RPMI7951 (cell line): ENCODE results near the genes LGALS3, ATG14 and PELI2.

DNA sequence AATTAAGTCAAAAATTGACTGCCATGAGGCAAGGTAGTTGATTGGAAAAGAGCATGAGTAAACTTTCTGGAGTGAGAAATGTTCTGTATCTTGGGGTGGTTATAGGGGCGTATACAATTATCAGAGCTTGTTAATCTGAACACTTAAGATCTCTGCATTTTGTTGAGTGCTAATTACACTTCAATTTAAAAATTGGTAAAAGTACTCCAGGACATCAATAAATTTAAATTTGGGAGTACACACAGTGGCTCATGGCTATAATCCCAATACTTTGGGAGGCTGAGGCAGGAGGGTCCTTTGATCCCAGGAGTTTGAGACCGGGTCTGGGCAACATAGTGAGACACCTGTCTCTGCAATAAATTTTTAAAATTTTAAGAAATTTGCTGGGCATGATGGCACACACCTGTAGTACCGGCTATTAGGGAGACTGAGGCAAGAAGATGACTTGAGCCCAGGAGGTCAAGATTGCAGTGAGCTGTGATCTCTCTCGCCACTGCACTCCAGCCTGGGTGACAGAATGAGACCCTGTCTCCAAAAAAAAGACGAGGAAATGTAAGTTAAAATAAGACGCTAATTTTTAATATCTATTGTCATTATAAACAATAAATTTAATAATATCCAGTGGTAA lies 9.3 kb downstream of the MAPK1IP1L start:
- RAMPAGE, long total RNA, result no peak

DNA sequence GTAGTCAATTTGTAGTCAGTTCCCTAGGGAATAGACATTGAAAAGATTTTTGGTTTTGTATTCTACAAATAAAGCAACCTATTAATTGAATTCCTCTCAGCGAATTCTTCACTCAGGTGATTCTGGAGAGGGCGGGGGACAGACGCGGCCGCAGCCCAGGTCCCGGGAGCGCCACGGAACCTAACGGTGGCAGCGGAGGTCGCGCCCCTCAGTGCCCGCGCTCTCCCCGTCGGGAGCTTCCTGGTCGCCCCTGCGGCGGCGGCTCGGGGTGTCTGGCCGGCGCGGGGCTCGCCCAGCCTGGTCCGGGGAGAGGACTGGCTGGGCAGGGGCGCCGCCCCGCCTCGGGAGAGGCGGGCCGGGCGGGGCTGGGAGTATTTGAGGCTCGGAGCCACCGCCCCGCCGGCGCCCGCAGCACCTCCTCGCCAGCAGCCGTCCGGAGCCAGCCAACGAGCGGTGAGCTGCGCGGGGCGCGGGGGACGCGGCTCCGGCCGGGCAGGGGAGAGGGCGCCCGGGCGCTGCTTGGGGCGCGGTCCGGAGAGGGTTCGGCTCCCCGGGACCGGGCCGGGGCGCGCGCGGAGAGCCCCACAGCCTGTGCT lies at the start of gene LGALS3:
LGALS3 (plus strand) TSS at position 405 of the 596 bp plus-strand sequence.
- RAMPAGE, long total RNA, result start-site peak on the plus strand centred at position 417 of the sequence, 25 bp wide, 83 and 35 reads in 2 replicates

DNA sequence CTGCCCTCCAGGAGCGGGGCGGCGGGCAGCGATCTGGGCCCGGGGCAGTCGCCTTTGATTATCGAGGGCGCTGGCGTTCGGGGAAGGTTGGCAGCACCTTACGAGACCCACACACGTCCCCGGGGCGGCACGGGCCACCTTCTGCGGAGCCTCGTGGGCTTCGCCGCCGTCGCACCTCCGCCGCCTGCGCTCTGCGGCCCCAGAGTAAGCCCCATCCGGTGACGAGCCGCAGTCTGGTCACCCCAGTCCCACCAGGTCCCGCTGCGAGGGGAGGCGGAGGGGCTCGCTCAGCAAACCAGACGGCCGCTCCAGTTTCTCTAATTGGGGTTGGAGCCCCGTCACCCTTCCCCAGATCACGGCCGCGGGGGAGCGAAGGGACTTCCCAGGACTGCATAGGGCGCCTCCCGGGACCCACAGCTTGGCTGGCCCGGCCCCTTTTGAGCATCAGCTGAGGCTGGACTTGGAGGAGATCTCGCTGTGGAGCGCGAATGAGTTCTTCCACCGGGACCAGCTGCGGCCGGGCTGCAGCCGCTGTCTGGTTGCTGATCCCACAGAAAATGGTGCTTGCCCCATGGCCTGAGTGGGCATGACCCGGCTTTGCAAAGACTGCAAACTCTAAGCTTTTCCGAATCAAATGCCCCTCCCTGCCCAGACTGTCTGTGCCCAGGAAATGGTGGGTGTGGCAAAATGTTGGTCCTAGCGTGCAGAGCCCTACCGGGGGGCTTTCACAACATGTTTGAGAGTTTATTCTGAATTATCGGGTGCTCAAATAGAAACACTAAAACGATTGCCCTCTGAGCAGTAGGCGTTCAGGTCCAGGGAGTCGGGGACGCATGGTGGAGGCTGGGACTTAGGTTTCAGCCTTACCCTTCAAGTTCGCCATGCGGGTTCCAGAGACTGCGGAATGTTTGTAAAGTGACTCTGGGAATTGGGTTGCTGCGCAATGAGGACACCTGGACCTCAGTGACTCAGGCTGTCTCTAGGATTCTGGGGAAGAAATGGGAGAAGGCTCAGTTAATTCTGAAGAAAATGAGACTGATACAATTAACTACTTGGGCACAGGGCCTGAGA lies 727 bp downstream of the LGALS3 start:
- RAMPAGE, long total RNA, result no peak

DNA sequence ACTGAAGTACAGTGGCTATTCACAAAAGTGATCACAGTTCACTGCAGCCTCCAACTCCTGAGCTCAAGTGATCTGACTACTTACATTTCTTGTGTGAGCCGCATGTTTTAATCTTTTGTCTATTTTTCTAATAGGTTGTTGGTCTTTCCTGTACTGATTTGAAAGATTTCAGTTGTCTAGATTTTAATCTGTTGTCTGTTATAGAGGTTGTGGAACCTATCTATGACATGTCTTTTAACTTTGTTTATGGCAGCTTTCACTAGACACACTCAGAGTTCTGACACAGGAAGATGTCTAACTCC lies 37.4 kb downstream of the ATG14 start:
- RAMPAGE, long total RNA, result no peak

DNA sequence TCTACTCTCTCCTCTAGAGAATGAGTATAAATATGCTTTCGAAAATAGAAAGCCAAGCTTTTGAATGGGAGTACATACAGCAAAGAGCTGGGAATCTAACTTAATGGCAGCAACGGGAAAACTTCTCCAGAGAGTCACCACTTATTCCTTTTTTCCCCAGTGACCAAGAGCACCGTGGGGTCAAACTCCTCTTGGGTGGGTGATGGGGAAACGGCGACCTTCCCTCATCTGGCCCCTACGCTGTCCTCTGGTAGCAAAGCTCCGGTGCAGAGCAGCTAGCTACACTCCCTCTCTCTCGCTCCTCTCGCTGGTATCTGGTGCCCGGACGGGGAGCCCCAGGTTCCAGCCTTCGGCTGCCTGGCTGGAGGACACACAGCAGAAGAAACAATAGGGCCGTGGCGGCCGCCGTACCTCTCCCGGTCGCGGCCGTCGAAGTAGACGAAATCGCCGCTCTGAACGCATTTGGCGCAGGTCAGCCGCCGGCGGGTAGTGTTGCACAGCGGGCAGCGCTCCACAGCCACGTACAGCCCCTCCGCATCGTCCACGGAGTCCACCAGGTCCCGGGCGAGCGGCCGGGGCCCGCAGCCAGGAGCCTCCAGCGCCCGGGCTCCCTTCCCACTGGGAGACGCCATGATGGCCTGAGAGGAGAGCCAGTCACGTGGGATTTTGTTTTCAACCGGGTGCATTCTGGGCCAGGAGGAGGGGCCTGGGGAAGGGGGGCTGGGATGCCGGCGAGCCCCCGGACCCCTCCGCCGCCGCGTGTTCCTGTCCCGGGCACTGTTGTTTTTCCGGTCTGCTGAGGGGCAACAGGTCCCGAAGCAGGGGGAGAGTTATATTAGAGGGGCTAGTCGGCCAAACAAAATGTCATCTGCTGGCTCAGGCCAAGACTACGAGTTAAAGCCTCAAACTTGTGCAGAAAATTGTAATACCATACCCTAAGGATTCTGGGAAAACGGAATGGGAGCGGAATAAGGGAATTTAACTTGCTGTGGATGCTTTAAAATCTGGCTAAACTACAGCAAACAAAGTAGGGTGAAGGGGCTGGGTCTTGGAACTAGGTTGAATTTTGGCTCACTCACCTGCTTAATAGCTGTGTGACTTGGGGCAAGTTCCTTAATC lies at the start of gene ATG14:
ATG14 (minus strand) TSS at position 640 of the 1,119 bp plus-strand sequence.
- RAMPAGE, long total RNA, result no peak

DNA sequence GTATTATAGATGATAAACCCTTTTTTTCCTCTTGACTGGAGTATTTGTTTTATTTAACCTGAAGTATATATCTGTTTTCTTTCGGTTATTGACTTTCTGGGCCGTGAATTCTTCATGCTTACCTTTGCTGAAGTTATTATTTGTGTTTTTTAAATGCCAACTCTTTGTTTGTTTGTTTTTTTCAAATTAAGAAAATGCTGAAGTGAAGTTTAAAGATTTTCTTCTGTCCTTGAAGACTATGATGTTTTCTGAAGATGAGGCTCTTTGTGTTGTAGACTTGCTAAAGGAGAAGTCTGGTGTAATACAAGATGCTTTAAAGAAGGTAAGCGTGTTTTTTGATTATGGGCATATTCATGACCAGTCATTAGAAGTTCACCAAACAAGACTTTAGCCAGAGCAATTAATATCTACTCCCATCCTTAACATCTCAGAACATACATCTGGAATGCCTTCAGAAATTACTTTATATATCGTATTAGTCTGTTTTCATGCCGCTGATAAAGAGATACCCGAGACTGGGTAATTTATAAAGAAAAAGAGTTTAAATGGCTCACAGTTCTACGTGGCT lies 39.1 kb downstream of the KTN1 start:
- RAMPAGE, long total RNA, result no peak

DNA sequence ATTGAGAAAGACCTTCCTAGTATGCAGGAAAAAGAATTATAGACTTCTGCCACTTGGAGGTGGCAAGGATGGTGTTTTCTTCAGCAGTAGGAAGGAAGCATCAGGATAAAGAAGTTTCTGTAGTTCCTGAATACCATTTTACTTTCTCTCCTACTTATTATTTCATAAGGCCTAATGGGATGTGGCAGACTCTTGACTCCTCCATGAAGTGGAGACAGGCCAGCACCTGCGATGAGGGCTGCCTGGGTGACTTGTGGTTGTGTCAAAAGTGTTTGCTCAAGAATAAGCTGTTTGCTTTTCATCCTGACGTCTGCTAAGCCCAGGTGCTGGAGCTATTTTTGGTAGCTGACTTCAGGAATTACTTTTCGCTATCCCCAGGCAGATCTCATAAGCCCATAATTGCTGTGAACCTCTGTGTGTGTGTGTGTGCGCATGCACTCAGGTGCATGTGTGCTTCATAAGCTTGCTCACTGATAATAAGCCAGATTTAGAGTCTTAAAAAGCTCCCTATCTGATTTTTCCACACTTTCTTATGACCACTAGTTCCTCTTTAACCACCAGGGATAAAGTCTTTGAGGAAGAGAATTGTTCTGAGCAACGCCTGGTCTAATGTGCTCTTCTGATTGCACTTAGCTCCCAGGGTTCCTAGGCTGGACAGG lies 126.0 kb downstream of the KTN1 start:
- RAMPAGE, long total RNA, result no peak

DNA sequence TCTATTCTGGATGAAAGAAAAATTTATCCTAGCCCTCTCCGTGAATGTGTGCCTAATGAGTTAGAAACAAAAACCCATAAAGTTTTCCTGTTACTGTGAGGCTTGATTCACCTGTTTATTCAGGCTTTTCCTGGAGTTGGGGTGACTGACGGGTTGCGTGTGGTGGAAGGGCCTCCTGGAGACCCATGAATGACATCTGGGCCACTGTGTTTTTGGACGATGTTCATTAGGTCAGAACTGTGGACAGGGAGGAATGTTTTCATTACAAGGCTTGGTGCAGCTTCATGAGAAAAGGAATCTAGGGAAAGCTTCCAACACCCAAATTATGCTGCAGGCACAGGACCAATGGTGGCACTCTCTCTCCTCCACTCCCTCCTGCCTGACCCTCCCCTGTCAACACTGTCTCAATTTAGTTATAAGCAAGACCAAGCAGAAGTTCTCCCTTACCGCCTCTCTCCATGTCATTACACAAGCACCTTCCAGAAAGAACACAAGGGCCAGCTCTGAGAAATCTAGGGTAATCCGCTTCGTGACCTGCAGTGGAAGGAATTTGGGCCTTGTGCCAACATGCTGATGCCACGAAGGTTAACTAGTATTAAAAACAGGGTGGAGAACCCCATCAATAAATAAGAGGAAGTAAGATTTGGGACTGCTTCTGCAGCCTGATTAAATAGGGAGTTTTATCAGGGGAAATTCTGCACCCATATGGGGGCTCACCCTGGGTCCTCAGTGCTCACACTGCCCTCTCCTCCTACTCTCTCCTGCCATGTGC lies 200.2 kb downstream of the KTN1 start:
- RAMPAGE, long total RNA, result no peak

GRCh38 chr14:55803063-55803528 lies 223.1 kb downstream of the KTN1 start:
- RAMPAGE, long total RNA, result no peak

DNA sequence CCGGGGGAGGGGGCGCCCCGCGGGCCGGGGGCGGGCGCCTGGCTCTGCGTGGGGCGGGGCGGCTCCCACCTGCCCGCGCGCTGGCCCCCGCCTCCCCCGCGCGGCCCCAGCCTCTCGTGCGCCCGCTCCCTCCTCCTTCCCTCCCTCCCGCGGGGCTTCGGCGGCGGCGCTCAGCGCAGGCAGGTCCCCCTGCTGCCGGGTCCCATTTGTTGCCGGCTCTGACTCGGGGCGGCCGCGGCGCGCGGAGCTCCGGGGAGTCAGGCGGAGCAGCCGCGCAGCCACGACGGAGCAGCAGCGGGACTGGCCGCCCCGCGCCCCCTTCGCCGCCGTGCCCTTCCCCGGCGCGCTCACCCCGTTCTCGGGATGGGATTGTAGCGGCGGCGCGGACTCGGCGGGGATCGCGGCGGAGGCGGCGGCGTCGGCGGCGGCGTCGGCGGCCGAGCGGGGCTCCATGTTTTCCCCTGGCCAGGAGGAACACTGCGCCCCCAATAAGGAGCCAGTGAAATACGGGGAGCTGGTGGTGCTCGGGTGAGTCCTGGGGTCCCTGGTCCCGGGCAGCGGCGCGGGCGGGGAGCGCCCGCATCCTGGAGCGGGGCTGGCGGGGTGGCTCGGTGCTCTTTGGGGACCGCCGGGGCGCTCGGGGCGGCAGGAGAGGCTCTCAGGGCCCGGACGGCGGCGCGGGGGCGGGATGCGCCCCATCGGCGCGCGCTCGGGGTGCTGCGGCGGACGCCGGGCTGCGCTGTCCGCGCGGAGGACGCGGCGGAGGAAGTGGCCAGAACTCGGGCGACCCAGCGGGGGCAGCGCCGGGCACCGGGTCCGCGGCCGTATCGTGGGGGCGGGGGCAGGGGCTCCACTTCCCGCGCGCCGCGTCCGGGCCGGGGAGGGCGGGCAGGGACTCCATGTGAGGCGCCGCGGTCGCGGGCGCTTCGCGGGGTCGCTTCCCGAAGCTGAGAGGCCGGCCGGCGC lies at the start of gene PELI2:
PELI2 (plus strand) TSS at position 202 of the 966 bp plus-strand sequence.
- RAMPAGE, long total RNA, result no peak

- RAMPAGE, long total RNA, result no peak
Observed at GRCh38 chr14:56241429-56242361, 123.5 kb downstream of the PELI2 start.

DNA sequence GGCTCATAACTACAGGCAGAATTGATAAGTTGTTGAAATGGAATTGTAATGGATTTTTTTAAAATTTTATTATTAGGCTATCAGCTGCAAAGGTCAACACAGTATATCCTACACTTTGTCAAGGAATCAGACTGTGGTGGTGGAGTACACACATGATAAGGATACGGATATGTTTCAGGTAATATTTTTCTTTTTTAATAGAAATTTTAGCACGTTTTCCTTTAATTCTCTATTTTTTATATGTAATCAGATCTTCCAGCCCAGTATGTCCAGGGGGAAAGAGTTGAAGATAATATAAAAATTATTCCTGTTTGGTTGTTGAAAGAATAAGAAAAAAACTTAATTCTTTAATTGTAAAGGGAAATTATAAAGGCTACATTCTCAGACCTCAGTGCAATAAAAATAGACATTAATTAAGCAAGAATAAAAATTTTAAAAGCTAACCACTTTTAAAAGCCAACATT lies 161.4 kb downstream of the PELI2 start:
- RAMPAGE, long total RNA, result no peak

DNA sequence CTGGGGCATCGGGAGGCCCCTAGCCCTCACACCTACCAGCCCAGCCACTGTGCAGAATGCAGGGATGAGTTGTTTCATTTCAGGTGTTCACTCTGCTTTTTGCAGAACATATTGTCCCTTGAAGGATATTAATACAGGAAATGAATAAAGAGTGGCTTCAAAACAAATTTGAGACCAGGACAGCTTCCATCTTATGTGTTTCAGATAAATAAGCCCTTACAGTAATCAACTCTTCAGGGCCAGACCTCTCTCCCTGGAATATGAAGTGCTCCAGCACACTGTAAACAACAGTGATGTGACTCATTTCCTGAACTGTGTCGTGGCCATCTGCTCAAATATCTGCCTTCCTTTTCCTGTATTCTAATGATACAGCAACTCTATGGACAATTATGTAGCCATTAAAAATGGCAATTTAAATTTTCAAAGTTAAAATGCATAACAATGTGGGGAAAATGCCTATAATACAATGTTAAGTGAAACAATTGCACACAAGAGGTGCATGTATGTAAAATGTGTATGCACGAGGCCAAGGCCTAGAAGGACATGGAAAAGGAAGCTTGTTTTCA lies 215.4 kb downstream of the PELI2 start:
- RAMPAGE, long total RNA, result no peak

GRCh38 chr14:57268321-57268747 lies 371 bp downstream of the EXOC5 start:
- RAMPAGE, long total RNA, result no peak

- RAMPAGE, long total RNA, result no peak
Observed at GRCh38 chr14:57412326-57412959, 22.1 kb downstream of the NAA30 start.

- RAMPAGE, long total RNA, result no peak
Observed at GRCh38 chr14:59273879-59274220, 85.4 kb downstream of the DAAM1 start.

GRCh38 chr14:59337223-59337694 lies 127.9 kb downstream of the GPR135 start:
- RAMPAGE, long total RNA, result no peak

DNA sequence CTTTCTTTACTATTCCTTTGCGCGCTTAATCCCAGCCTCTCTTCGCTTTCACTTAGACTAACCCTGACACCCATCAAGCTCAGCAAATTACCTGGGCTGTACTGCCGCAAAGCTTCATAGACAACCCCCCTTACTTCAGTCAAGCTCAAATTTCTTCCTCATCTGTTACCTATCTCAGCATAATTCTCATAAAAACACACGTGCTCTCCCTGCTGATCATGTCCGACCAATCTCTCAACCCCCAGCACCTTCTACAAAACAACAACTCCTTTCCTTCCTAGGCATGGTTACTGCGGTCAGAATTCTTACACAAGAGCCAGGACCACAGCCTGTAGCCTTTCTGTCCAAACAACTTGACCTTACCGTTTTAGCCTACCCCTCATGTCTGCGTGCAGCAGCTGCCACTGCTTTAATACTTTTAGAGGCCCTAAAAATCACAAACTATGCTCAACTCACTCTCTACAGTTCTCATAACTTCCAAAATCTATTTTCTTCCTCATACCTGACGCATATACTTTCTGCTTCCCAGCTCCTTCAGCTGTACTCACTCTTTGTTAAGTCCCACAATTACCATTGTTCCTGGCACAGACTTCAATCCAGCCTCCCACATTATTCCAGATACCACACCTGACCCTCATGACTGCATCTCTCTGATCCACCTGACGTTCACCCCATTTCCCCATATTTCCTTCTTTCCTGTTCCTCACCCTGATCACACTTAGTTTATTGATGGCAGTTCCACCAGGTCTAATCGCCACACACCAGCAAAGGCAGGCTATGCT lies 17.7 kb downstream of the GPR135 start:
- RAMPAGE, long total RNA, result no peak

DNA sequence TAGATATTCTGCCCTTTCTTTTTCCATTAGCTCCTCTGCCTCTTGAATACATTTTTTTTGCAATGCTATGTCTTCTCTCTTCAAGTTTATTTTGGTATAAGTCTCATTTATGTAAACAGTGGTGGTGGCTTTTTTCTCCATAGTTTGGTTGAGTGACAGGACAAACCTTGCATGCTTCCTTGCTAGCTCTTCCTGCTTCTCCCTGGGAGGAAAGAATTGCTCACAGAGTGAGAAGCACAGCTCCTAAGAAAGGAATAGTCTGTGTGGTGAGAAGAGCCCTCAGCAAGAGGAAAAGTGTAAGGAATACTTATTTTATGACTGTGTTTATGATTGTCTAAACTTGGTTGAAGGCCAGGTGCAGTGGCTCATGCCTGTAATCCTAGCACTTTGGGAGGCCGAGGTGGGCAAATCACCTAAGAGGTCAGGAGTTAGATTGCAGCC lies 11.5 kb downstream of the CCDC175 start:
- RAMPAGE, long total RNA, result no peak

DNA sequence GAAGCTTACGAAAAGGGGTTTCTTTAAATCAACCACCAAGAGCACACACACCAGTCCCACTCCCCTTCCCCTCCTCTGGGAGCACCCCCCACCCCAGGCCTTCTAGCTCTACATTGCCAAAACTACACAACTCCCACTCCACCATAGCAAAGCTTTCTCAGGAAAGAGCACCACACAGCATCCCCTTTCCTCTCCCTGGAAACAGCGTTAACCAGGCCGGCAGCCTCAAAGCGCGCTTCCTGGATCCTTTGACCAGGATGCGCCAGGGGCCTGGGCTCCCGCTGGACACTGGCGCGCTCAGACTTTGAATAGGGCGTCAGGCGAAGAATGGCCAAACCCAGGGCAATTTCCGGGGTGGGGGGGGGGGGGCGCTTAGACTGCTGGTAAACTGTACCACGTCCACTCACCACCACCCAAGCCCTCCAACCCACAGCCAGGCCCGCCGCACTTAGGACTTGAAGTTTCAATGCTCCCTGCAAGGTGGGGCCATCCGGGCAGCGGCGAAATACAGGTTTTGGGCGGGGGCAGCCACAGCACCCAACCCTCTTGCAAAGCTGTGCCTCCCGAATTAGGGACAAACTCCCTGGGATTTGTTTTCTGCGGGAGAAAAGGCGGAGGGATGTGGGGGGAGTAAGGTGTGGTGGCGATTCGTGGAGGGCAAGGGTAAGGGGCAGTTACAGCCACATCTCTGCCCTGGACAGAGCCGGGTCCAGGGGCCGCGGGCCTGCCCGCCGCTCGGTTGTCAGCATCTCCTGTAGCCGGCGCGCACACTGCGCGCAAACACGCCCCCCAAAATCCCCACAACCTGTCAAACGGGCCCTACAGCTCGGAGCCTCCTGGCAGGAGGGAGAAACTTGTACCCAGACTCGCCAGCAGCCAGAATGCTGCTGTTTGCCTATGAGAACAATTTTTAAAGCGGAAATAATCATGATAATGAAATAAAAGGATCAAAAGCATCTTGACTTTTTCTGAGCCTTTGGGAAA lies 1.1 kb downstream of the RTN1 start:
- RAMPAGE, long total RNA, result no peak